MCF 10A (cell line): ENCODE measurements around a stretch of chr3.

DNA sequence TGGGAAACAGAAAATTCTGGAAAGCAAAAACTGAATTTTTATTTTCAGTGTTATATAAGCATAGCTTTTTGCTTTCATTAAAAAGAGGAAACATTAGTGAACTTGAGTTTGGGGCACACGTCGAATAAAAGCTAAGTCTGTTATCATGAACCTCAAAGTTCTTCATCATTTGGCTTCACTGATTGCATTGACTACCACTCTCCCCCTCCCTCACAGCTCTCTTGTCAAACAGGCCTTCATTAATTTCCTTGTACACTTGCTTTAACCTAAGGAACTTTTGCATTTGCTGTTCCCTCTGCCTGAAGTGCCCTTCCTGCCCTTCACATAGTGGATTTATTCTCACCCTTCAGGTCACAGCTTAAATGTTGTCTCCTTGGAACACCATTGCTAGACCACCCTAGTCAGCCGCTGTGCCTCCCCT is 265.3 kb downstream of the NFKBIZ start:
- PRO-cap = no peak
- RRBS = no CpG with 5 or more reads among the region's 3 CpGs

GRCh38 chr3:104523176-104523512 is 843.6 kb upstream of the ALCAM start:
- PRO-cap = no peak
- RRBS = no CpG with 5 or more reads among the region's 5 CpGs

GRCh38 chr3:105524200-105524622 is 157.5 kb downstream of the ALCAM start:
- PRO-cap = no peak
- RRBS = no CpG with 5 or more reads among the region's 4 CpGs

GRCh38 chr3:105725989-105726240 is 142.9 kb downstream of the CBLB start:
- PRO-cap = no peak
- RRBS = no CpG with 5 or more reads among the region's 6 CpGs

DNA sequence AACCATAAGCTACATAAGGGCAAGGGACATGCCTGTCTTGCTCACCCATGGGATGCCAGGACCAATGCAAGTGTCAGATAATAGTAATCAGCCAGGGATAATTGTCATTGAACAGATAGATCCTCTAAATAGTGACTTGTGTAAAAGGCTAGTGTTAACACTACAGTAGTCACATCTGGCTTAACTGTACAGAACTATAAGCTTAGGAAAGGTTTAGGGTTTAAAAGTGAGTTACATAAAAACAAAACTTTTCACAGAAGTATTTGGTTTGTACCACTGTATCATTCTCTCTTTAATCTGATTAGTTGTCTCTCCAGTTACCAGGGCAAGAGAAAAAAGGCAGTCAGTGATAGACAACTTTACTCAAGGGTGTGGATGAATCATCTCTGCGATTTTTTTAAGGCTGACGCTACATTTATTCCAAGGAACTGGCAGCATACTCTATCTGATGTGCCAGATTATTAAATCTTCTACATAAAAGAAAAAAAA is 122.0 kb downstream of the CBLB start:
- PRO-cap = no peak
- RRBS = no CpG with 5 or more reads among the region's 2 CpGs

DNA sequence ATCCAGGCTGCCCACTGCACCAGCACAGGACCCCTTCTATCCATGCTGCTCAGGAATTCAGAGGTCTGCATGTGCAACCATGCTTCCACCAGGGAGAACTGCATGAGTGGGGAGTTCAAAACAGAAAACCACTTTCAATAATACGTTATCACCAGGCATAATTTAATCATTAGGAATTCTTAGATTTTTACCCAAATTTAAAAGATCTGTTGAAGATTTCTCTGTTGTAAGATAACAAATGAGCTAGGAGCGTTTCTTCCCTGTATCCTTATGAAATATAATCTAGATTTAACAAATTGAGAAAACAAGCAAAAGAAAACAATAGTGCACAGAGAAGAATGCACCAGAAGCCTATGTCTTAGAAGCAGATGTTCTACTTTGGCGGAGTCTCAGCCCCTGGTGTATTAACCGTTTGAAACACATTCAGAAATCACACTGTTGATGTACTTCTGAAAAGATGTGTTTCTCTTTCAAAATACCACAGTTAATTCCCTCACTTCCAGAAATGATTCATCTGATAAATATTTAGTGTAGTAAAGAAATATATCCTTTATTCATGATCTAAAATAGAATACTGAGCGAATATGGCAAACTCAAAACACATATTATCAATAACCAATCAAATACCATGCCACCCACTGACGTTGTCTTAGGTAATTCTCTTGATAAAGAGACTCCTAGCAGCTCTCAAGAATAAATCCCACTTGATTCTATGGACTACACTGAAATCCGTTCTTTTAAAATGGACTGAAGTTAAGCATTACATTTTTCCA is 77.7 kb downstream of the CBLB start:
- PRO-cap = no peak
- RRBS = no CpG with 5 or more reads among the region's 7 CpGs

GRCh38 chr3:105822582-105823743 is 45.8 kb downstream of the CBLB start:
- PRO-cap = no peak
- RRBS = no CpG with 5 or more reads among the region's 5 CpGs

DNA sequence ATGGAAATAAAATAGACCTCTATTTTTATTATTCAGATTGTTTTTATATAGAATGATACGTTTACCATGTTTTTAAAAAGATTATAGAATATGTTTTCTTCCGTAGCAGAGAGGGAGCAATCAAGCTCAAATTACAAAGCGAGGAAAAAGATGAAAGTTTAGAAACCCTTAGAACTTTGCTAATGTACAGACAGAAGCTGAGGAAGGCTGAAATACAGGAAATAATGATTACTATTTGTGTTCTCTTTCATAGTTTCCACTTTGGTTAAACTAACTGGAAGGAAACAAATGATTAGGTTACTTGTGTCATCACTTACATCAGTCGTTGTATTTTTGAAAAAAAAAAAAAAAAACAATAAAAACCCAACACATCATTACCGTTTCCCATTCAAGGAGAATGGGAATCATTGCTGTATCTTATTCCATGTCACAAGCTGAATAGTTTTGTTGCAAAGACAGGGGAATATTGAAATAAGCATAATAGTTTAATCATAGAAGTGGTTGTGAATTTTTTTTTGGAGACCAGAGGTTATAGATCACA is 337.8 kb upstream of the CBLB start:
- PRO-cap = no peak
- RRBS = no CpG with 5 or more reads among the region's 5 CpGs

GRCh38 chr3:107374691-107374972 is 2.6 kb upstream of the CCDC54 start:
- PRO-cap = unidirectional peak, plus-strand start at chr3:107374772
- RRBS = no CpG with 5 or more reads among the region's 2 CpGs

DNA sequence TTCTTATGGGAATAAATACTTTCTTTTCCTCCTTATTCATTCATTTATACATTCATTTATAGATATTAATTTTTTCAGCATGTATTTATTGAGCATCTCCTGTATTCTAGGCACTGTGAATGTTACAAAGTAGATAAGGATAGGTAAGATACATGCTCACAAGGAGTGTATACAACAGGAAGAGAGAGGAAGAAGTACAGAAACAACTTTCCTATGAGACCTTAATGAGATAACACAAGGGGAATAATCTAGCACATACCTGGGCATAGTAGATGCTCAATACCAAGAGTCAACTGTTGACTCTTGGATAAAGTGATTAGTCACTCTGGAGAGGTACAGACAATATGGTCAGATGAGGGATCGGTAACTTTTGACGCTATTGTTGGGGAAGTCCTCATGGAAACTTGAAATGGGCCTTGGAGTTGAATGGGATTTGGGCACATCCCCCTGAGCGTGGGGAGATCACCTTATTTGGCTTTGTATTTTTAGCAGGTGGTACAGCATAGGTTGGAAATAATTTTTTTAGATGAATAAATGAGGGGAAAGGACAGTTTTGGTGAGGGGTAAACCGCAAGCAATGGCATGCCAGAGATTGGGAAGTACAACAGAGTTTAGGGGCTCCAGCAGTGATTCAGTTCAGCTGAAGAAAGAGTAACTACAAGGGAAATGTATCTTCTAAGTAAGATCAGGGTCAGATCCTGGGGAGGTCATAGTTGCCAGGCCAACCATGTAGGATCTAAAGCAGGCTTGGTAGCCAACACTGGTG is 27.4 kb downstream of the BBX start:
- PRO-cap = no peak
- RRBS = no CpG with 5 or more reads among the region's 4 CpGs

- PRO-cap = no peak
Observed at GRCh38 chr3:107559211-107559684, 36.5 kb downstream of the BBX start.

DNA sequence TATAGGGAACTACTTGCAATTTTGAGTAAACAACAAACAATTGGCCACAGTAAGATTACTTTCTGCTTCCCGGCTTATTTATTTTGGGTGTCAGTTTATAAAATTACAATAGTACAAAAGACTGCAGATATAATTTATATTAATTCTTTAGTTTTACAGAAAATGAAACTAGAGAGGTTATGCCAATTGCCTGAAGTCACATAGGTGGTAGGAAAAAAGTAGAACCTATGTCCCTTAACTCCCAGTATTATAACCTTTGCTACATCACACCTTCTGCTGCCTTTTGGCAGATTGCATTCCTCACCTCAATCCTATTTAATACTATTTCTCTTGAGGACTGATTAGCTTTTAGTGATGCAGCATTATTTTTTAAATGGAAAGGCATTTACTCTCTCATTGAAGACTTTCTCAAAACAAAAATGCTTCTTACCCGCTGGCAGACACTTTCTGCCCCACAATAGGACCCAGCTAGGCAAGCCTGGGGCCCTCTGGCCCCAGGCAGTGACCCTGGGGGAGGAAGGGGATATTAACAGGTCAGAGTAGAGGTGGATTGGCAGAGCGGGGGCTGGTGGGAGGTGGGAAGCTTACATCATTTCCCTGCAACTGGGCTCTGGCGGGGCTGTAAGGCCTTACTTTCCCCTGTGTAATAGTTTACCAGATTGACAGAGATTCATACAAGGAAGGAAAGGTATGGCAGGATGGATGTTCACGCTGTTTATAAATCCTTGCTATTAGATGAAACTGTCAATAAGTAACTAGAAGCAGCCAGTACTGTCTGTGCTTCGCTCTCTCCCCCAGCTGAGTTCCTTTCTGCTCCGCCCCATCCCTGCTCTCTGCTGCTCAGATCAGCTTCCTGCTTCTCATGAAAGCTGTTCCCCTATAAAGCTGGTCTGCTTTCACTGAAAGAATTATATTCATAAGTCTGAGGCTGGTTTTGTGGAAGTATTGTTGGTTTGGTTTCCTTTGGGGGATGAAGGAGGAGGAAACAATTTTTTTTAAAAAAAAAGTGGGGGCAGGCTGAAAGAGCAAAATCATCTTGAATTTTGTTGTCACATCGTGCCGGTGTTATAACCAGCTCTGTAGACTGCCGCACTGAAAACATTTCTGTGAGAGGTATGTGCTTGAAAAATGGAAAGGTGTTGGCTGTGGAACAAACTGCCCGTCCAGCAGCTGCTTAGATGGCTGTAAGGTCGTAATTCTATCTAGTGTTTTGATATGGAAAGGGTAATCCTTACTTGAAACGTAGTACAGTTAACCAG is 76.1 kb downstream of the BBX start:
- PRO-cap = bidirectional peak, plus-strand start at position 592 of the sequence, minus-strand start at position 503 of the sequence; bidirectional peak, plus-strand start at position 805 of the sequence, minus-strand start at position 805 of the sequence; bidirectional peak, plus-strand start at position 843 of the sequence, minus-strand start at position 835 of the sequence
- RRBS = no CpG with 5 or more reads among the region's 13 CpGs

DNA sequence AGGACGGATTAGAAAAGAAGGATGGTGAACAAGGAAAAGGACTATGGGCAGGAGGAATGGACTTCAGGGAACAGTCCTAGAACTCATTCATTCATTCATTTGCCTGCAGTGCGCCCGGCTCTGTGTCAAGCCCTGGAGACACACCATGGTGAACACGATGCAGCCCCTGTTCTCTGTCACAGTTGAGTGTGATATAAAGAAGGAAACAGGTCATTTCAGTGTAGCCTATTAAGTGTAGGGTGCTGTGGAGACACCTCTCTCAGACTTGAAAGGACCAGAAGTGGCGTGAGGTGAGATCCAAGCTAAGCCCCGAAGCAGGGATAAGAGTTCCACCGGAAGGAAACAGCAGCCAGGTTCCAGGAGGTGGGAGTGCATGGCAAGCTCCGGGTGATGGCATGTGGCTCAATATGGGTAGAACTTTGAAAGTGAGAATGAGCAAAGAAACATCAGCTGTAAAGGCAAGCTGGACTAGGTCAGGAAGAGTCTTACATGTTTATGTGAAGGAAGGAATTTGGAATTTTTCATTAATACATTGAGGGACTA is 176.2 kb downstream of the BBX start:
- PRO-cap = no peak
- RRBS = 83% methylated on average over 2 of the region's 8 CpGs

- PRO-cap = no peak
- RRBS = no CpG with 5 or more reads among the region's 6 CpGs
Observed at GRCh38 chr3:107904670-107905152, 186.1 kb downstream of the CD47 start.

GRCh38 chr3:108040953-108041410 is 49.8 kb downstream of the CD47 start:
- PRO-cap = no peak
- RRBS = no CpG with 5 or more reads among the region's 3 CpGs

- PRO-cap = no peak
- RRBS = no CpG with 5 or more reads among the region's 3 CpGs
Observed at GRCh38 chr3:108407805-108408469, 102.5 kb downstream of the MYH15 start.

DNA sequence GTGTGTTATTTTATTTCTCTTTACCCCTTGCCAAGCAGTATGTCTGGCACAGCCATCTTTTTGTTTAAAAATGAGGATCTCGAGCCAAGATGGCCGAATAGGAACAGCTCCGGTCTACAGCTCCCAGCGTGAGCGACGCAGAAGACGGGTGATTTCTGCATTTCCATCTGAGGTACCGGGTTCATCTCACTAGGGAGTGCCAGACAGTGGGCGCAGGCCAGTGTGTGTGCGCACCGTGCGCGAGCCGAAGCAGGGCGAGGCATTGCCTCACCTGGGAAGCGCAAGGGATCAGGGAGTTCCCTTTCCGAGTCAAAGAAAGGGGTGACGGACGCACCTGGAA is 7.9 kb downstream of the RETNLB start:
- PRO-cap = no peak
- RRBS = no CpG with 5 or more reads among the region's 19 CpGs

DNA sequence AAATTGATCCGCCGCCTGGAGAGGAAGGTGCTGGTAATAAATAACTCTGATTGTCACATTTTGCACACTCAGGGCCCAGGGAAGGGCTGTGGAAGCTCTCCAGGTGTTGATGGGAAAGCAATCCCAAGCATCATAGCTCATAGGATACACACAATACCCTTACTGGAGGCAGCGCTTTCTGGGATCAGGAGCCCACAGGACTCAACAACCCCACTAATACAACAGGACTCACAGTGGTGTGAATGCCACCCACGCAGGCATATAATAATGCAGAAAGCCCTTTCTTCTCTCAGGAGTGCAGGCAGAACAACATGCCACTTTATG is 52.5 kb downstream of the C3orf85 start:
- PRO-cap = no peak
- RRBS = no CpG with 5 or more reads among the region's 4 CpGs

DNA sequence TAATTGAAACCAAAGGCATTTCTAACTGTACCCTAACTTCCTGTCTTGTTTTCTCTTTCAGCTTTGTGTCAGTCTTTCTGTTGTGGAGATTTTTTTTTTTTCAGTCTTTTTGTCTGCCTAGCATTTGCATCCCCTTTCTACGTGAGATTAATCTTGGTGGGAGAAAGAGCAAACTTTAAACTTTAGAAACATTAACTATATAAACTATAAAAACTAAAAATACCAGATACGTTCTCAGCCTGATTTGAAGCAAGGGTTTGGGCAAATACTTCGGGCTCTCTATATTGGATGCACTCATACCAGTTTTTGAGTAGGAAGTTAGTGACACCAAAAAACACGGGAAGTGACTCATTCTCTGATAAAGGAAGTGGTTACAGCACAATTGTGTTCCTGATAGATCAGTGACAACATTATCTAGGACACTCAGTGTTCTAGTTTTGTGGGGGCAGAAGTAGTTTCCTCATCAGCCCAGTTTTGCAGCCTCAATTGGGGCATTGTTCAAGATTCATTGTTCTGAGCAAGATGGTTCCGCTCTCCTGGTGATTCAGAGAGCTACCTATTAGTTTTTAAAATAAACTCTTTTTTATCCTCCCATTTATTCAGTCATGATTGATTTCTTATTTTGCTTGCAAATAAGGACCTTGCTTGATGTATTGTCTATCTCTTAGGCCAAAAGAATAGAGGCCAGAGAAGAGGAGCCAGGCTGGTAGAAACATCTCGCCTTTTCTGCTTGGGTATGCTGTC is 469.6 kb upstream of the DPPA4 start:
- PRO-cap = no peak
- RRBS = no CpG with 5 or more reads among the region's 6 CpGs

GRCh38 chr3:111321894-111322253 is 220.1 kb upstream of the CD96 start:
- PRO-cap = no peak
- RRBS = no CpG with 5 or more reads among the region's 3 CpGs